ENCODE measurements around the gene ARL6IP1.

CAGE:
- cytosol, long polyA minus RNA: no peak
- cytosol, long polyA plus RNA: no peak
- long polyA plus RNA: no peak
- nucleus, long polyA minus RNA: no peak
- nucleus, long polyA plus RNA: no peak
Measured at GRCh38 chr16:16052335-16052861, 103.0 kb downstream of the ABCC1 start.

CAGE:
- cytosol, long polyA minus RNA: no peak
- cytosol, long polyA plus RNA: no peak
- long polyA plus RNA: no peak
- nucleus, long polyA minus RNA: no peak
- nucleus, long polyA plus RNA: no peak
Measured at GRCh38 chr16:16143741-16144460, 79.4 kb downstream of the ABCC6 start.

DNA sequence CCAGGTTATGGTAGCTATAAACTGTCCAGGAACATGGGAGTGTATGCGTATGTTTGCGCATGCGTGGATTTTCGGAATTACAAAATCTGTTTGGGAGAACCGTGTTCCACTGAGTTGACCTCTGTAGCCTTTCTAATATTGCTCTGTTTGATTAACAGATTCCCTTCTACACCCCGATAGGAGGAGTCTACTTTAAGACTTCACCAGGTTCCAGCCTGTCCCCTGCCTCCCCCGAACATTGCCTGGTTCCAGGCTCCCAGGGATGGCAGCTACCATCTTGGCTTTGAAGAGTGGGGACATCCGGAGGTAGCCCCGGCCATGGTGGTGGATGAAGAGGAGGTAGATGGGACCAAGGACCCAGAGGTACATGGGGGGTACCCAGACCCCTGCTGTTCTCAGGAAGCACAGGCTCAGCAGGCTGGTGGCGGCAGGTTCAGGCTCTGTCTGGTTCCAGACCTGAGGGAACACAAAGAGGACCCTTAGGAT lies 1.9 kb downstream of the ABCC6 start:
CAGE:
- cytosol, long polyA minus RNA: no peak
- cytosol, long polyA plus RNA: no peak
- long polyA plus RNA: no peak
- nucleus, long polyA minus RNA: no peak
- nucleus, long polyA plus RNA: no peak

DNA sequence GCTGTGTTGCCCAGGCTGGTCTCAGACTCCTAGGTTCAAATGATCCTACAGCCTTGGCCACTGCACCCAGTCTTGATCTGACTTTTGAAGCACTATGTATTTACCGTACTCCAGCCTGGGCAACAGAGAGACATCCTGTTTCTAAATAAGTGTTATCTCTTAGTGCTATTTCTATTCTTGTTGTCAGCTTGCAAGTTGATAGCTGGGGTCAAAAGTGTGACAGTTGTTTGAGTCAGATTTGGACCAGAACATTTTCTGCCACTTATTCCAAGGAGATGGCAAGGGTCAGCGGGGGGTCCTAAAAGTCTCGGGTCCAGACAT lies 486.5 kb downstream of the NPIPA7 start:
CAGE:
- cytosol, long polyA minus RNA: no peak
- cytosol, long polyA plus RNA: no peak
- long polyA plus RNA: no peak
- nucleus, long polyA minus RNA: no peak
- nucleus, long polyA plus RNA: no peak

DNA sequence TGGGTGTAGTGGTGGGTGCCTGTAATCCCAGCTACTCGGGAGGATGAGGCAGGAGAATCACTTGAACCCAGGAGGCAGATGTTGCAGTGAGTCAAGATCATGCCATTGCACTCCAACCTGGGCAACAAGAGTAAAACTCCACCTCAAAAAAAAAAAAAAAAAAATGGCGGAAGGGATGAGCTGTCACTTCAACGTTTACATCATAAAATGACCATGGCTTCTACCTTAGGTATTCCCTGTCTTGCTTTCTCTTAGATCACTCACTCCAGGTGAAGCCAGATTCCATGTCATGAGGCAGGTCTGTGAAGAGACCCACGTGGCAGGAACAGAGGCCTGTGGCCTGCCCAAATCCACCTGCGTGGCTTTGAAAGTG lies 498.2 kb downstream of the XYLT1 start:
CAGE:
- cytosol, long polyA minus RNA: no peak
- cytosol, long polyA plus RNA: no peak
- long polyA plus RNA: no peak
- nucleus, long polyA minus RNA: no peak
- nucleus, long polyA plus RNA: no peak

CAGE:
- cytosol, long polyA minus RNA: no peak
- cytosol, long polyA plus RNA: no peak
- long polyA plus RNA: no peak
- nucleus, long polyA minus RNA: no peak
- nucleus, long polyA plus RNA: no peak
Measured at GRCh38 chr16:17272784-17273644, 197.7 kb downstream of the XYLT1 start.

DNA sequence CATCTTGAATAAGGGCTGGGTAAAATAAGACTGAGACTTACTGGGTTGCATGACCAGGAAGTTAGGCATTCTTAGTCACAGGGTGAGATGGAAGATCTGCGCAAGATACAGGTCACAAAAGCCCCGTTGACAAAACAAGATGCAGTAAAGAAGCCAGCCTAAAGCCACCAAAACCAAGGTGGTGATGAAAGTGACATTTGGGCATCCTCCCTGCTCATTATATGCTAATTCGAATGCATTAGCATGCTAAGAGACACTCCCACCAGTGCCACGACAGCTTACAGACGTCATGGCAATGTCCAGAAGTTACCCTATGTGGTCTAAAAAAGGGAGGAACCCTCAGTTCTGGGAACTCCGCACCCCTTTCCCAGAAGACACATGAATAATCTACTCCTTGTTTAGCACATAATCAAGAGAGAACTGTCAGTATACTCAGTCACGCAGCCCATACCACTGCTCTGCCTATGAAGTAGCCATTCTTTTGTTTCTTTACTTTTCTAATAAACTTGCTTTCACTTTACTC lies 120.4 kb upstream of the XYLT1 start:
CAGE:
- cytosol, long polyA minus RNA: no peak
- cytosol, long polyA plus RNA: no peak
- long polyA plus RNA: no peak
- nucleus, long polyA minus RNA: no peak
- nucleus, long polyA plus RNA: no peak

GRCh38 chr16:17972264-17972649 lies 364.3 kb downstream of the NPIPA8 start:
CAGE:
- cytosol, long polyA minus RNA: no peak
- cytosol, long polyA plus RNA: no peak
- long polyA plus RNA: no peak
- nucleus, long polyA minus RNA: no peak
- nucleus, long polyA plus RNA: no peak

GRCh38 chr16:18560959-18561198 lies 1.0 kb downstream of the NOMO2 start:
CAGE:
- cytosol, long polyA minus RNA: no peak
- cytosol, long polyA plus RNA: no peak
- long polyA plus RNA: no peak
- nucleus, long polyA minus RNA: no peak
- nucleus, long polyA plus RNA: no peak

DNA sequence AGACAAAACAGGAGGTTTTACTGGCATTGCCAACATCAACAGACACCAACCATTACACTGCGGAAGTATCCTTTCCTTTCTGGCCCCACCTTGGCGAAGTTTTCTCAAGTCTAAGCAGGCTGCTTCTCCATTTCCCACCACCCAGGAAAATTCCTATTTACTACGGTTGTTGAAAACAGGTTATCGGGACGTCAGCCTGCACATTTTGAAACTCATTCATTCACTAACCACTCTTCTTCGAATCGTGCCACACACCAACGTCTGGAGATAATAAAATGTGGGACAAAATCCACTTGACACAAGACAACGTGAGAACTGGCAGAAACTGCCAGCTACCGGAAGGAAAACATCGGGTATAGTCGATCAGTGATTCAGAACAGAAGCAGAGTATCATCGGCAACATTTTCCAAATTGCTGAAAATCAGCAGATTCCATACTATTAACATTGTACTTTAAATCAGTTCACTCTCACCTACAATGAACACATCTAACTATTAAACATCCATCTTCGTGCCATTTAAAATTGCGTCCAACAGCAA lies 935 bp downstream of the RPS15A start:
CAGE:
- cytosol, long polyA minus RNA: no peak
- cytosol, long polyA plus RNA: no peak
- long polyA plus RNA: no peak
- nucleus, long polyA minus RNA: no peak
- nucleus, long polyA plus RNA: no peak

DNA sequence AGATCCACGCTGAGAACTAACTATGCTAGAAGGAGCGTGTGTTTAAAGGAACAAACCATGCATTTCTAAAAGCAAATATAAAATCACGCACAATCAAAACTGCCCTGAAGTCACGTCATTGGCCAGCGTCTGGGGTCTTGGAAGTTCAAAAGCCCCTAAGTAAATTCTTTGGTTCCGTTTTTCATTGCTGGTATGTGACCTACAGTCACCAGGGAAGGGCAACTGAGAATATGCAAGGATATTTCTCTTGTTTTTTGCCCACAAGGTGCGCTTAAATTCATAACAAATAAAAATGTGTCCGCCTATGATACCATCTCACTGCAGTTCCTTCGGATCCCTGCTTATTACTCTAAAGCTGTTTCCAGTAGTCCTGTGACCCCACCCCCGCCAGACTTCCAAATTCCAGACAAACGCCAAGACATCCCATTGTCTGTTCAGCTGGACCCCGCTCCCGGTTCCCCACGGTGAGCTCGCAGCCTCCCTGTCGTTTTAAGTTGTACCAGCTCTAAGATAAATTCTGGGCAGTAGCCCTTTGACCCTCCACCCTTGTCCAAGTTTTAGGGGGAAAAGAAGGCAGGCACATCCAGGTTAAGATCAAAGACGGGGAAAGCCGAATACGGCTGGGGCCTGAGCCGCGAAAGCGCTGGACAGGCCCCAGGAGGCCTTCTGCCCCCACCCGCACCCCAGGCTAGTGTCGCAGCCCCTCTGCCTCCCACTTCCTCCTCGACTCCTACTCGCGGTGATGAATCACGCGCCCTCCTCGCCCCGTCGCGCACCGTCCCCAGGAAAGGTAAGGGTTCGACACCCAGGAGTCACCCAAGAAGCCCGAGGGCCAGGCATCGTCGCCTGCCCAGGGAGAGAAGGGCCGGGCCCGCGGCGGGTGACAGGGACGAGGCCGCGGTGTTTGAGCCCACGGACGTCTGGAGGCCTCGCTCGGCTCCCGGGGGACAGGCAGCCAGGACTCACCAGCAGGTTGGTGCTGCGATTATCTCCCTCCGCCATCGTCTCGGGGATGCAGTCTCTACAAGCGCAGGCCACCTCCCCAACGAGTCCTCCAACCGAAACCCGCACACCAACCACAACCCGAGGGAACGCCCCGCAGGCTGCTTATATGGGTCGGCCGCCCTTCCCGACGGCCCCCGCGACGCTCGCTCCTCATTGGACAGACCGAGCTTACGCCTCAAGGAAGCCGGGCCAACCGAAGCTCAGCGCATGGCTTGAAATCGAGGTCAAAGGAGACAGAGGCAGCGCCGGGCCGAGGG lies at the start of gene ARL6IP1:
TSS of gene ARL6IP1 (minus strand) at position 1,085 of the 1,262 bp plus-strand sequence.
CAGE:
- cytosol, long polyA minus RNA: start-site peak on the minus strand centred at position 1,086 of the sequence, 6 bp wide, 148 reads
- cytosol, long polyA plus RNA: no peak
- long polyA plus RNA: start-site peak on the minus strand centred at position 1,048 of the sequence, 53 bp wide, 171 and 138 reads in 2 replicates
- nucleus, long polyA minus RNA: start-site peak on the minus strand centred at position 1,050 of the sequence, 50 bp wide, 48 reads
- nucleus, long polyA plus RNA: start-site peak on the minus strand centred at position 1,054 of the sequence, 64 bp wide, 226 and 4,581 reads in 2 replicates

DNA sequence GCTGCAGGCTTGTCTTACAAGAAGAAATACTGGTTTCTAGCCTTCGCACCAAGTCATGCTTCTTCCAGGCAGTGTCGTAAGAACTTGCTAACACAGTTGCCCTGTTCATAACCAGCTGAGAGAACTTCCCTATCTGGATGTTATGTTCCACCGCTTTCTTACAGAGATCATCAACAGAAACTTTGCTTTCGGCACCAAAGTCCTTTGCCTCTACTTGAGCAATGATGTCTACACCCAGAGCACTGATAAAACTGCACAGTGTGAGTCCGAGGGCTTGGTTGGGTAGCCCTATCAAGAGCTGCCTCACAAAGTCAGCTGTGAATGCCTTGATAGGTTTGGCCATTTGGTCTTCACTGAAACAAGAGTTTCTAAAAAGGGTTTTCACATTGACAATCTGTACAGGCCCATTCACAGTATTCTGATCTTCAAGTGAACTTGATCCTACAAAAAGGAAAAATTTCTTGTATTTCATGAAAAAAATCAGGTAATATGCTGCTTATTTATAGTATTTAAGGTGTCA lies 28.0 kb upstream of the ARL6IP1 start:
CAGE:
- cytosol, long polyA minus RNA: no peak
- cytosol, long polyA plus RNA: no peak
- long polyA plus RNA: no peak
- nucleus, long polyA minus RNA: no peak
- nucleus, long polyA plus RNA: no peak

DNA sequence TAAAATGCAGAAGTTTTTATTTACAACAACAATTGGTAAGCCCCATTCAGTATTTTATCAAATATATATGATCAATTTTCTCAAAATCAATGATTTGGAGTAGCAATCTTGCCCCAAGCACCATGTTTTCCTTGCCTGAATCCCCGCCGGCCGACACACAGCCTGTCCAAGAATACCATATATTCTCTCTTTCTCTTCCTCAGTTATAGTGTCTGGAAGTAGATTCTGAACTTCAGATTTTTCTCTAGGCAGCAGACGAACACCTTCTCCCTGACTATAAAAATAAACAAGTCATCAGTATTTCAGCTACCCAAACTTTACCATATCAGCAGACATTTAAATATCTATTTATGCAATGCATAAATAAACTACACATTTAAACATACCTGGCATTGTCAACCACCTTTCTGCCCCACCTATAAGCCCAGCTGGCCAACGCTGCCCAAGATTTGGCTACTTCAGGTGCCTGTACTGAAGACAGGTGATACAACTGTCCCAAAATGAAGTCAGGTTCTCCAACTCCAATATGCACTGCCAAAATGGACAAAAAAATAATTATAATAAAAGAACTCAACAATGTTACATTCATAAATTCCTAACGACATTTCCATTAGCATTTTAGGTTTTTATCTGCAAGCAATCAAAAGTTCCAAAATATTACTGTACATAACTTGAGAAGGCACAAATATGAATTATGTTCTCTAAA lies 50.7 kb upstream of the ARL6IP1 start:
CAGE:
- cytosol, long polyA minus RNA: no peak
- cytosol, long polyA plus RNA: no peak
- long polyA plus RNA: no peak
- nucleus, long polyA minus RNA: start-site peak on the minus strand centred at position 527 of the sequence, 5 bp wide, 21 reads
- nucleus, long polyA plus RNA: no peak

GRCh38 chr16:18927651-18928069 lies 1.5 kb upstream of the SMG1 start:
CAGE:
- cytosol, long polyA minus RNA: no peak
- cytosol, long polyA plus RNA: no peak
- long polyA plus RNA: no peak
- nucleus, long polyA minus RNA: no peak
- nucleus, long polyA plus RNA: no peak

DNA sequence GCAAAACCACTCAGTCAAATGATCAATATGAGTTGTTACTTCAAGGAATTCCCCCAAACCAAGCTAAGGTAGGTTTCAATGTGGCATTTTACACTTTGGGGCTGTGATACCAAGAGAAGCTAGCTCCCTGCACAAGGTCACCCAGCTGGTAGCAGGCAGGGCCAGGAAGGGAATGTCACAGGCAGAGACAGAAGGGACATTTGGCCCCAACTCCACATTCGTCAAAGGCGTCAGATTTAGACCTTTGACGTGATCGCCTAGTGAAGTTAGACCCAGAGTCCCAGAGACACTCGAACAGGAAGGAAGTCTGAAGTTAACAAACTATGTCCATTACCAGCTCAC lies 5.5 kb upstream of the SMG1 start:
CAGE:
- cytosol, long polyA minus RNA: no peak
- cytosol, long polyA plus RNA: no peak
- long polyA plus RNA: no peak
- nucleus, long polyA minus RNA: no peak
- nucleus, long polyA plus RNA: no peak

CAGE:
- cytosol, long polyA minus RNA: no peak
- cytosol, long polyA plus RNA: no peak
- long polyA plus RNA: no peak
- nucleus, long polyA minus RNA: no peak
- nucleus, long polyA plus RNA: no peak
Measured at GRCh38 chr16:19086269-19086986, 19.0 kb downstream of the COQ7 start.

DNA sequence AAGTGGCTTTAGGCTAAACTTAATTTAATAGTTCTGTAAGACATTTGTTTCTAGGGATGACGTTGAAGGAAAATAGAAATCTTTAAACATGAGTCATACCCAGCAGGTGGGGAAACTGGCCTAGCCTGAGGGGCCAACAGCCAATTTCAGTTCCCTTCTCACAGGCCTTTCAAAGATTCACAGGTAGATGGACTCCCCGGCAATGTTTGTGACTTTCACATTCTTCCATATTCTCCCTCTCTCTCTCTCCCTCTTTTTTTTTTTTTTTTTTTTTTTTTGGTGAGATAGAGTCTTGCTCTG lies 18.0 kb upstream of the ITPRIPL2 start:
CAGE:
- cytosol, long polyA minus RNA: no peak
- cytosol, long polyA plus RNA: no peak
- long polyA plus RNA: no peak
- nucleus, long polyA minus RNA: no peak
- nucleus, long polyA plus RNA: no peak

DNA sequence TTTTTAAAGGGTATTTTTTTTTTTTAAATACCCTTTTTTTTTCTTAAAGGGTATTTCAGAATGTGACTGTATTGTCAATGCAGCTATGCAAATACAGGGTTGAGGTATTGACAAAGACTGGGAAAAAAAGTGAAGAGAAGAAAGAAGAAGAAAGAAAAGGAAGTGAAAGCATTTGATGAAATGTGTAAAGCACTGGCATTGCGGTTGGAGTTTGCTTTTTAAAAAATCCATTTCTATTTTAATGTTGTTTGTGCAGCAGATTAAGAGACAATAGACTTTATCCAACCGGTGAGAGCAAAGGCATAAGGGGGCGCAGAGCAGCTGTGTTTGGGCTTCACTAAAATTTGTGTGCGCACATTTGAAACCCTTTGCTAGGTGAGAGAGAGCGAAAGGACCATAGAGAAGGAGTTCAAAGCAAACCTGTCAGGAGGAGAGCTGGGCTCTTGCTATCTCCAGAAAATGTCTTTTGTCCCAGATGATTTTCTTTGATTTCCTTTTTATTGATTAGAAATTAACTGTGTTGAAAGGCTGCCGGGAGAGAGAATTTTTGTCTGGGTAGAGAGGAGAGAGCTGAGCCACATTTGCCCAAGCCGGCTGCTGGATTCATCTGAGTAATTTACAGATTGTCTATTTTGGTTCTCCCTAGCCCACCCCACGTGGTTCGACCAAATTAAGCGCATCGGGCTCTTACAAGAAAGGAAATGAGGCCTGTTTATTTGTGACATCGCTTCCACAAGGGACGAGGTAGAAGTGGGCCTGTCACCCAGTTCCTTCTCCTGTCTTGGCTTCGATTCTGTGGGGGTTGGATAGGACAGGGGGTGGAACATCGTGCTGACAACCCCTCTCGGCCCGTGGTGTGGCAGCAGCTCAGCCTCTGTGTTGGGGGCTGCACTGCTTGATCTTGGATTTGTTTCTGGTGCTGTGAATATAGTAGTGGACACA lies 42.7 kb downstream of the SYT17 start:
CAGE:
- cytosol, long polyA minus RNA: no peak
- cytosol, long polyA plus RNA: no peak
- long polyA plus RNA: no peak
- nucleus, long polyA minus RNA: no peak
- nucleus, long polyA plus RNA: no peak

GRCh38 chr16:19389023-19389665 lies 28.5 kb upstream of the TMC5 start:
CAGE:
- cytosol, long polyA minus RNA: no peak
- cytosol, long polyA plus RNA: no peak
- long polyA plus RNA: no peak
- nucleus, long polyA minus RNA: no peak
- nucleus, long polyA plus RNA: no peak

GRCh38 chr16:19393259-19394169 lies 24.2 kb upstream of the TMC5 start:
CAGE:
- cytosol, long polyA minus RNA: no peak
- cytosol, long polyA plus RNA: no peak
- long polyA plus RNA: no peak
- nucleus, long polyA minus RNA: no peak
- nucleus, long polyA plus RNA: no peak

Measured in keratinocyte (primary cell).